HT1080 (cell line): ENCODE measurements around a stretch of chr12.

RAMPAGE:
- cytosol, long total RNA = no peak
- long total RNA = no peak
- nucleus, long total RNA = no peak
Observed at GRCh38 chr12:69332642-69333273, 15.4 kb upstream of the LYZ start.

GRCh38 chr12:69440028-69440366 is 30.2 kb upstream of the FRS2 start:
RAMPAGE:
- cytosol, long total RNA = no peak
- long total RNA = no peak
- nucleus, long total RNA = no peak

DNA sequence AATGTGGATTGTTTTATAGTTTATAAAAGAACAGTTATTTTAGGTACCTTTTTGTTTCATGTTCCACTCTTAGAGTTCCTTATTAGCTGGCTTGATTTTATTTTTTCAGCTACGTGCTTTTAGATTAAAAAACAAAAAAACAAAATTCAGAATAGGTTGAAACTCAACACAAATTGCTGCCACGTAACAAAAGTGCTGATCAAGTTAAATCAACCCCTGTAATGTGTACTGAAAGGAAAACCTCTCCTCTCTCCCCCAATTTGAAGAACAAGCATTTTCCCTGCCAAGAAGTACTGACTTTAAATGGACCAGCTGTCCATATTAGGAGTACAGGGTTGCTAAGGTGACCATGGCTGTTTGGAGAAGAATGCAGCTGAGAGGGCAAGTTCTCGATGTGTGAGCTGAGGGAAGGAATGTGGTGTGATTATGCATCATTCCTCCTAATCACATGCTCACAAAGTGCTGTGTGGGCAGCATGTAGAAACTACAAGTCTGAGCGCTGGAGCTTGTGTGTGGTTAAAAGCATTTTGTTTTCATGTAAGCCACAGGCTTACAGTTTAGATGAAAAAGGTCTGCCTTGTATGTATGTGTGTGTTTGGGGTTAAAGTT is 50.9 kb upstream of the CCT2 start:
RAMPAGE:
- cytosol, long total RNA = no peak
- long total RNA = no peak
- nucleus, long total RNA = no peak

DNA sequence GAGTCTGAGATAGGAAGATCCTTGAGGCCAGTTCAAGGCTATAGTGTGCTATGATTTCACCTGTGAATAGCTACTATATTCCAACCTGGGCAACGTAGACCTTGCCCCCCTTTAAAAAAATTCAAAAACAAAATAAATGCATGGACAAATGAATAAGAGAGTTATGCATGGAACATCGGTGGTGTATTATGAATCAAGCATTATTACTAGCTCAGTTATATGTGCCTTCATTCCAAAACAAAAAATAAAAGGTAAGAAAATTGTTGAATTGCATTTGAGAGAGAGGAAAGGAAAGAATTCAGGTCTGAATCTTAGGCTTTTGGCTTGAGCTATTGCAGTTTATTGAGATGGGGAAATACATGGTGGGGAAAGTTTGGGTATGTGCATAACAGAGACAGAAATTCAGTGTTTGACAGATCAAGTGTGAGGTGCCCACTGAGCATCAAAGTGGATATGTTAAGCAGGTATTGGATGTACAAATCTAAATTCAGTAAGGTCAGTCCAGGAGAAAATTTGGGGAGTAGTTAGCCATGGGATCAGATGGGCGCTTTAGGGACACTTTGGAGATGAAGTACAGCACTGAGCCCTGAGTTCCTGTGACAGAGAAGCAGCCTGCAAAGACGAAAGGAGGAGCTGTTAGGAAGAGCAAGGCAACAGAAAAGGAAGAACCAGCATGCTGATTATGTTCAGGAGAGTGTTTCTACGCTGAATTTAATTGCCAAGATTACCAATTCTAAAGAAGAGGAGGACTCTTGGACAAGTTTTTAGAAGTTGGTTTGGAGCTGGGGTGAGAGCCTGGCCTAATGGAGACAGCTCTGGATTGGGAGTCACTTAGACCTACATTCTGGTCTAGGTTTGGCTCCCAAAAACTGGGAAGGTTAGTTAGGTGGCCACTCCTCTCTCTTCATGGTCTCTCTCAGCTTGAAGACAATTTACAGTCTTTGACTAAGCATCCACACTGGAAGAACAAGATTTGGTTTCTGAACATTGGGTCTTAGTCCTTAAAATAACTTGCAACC is 5.7 kb upstream of the MYRFL start:
RAMPAGE:
- cytosol, long total RNA = no peak
- long total RNA = no peak
- nucleus, long total RNA = no peak

DNA sequence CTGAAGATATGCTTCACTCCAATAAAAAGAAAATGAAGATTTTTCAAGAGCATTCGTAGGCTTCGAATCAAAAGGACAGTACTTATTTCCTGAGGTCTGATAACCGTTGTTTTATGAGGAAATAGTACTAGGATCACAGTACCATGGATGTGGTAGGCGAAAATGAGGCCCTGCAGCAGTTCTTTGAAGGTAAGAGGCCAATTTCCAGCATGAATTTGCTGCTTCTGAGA is 263 bp downstream of the MYRFL start:
RAMPAGE:
- cytosol, long total RNA = no peak
- long total RNA = no peak
- nucleus, long total RNA = no peak

RAMPAGE:
- cytosol, long total RNA = no peak
- long total RNA = no peak
- nucleus, long total RNA = no peak
Observed at GRCh38 chr12:69935435-69936033, 110.5 kb downstream of the MYRFL start.

GRCh38 chr12:69966821-69967393 is 141.9 kb downstream of the MYRFL start:
RAMPAGE:
- cytosol, long total RNA = no peak
- long total RNA = no peak
- nucleus, long total RNA = no peak

DNA sequence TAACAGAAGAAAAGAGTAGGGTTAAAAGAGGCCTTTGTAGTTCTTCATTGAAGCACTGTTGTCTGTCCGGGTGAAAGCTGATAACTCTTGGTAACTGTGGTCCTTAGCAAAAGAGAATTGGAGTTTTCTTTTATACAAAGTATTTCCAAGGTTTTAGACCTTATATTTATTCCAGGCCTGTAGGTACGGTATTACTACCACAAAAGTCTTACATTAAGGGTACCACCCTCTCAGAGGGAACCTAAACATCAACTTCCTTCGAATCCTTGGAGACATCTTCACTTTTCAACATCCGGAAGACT is 1.1 kb downstream of the CNOT2 start:
RAMPAGE:
- cytosol, long total RNA = no peak
- long total RNA = no peak
- nucleus, long total RNA = no peak

DNA sequence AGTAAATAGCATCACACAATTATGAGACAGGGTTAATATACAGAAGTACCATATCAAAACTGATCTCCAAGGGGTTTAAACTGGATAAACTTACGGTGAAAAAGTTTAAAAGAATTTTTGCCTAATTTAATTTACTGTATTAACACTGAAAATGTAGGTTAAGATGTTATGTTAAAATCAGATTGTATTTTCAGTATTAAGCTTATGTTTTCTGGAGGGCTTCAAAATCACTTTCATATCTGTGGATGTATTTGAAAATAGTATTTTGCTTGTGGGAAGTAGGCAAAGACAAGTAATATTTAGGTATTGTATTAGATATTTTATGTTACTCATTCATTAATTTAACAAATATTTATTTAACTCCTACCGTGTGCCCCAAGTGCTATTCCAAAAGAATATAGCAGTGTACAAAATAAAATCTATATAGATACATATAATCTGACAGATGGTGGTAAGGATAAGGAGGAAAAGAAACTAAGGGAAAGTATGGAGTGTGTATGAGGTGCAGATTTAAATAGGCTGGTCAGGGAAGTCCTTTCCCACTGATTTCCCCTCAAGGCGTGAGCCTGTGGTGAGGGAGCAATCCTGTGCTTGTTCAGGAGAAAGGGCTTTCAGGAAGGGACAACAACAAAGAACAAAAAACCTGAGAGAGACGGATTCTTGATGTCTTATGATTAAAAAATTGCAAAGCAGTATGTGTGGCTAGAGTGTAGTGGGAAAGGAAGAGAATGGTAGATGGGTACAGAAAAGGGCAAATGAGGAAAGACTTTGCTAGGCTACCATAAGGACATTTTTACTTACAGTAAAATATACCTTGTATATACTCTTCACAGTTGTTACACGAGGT is 15.2 kb downstream of the CNOT2 start:
RAMPAGE:
- cytosol, long total RNA = no peak
- long total RNA = no peak
- nucleus, long total RNA = no peak

RAMPAGE:
- cytosol, long total RNA = no peak
- long total RNA = no peak
- nucleus, long total RNA = no peak
Observed at GRCh38 chr12:70367052-70367351, 912 bp downstream of the KCNMB4 start.

GRCh38 chr12:70550020-70550597 is 87.1 kb downstream of the PTPRB start:
RAMPAGE:
- cytosol, long total RNA = no peak
- long total RNA = no peak
- nucleus, long total RNA = no peak

DNA sequence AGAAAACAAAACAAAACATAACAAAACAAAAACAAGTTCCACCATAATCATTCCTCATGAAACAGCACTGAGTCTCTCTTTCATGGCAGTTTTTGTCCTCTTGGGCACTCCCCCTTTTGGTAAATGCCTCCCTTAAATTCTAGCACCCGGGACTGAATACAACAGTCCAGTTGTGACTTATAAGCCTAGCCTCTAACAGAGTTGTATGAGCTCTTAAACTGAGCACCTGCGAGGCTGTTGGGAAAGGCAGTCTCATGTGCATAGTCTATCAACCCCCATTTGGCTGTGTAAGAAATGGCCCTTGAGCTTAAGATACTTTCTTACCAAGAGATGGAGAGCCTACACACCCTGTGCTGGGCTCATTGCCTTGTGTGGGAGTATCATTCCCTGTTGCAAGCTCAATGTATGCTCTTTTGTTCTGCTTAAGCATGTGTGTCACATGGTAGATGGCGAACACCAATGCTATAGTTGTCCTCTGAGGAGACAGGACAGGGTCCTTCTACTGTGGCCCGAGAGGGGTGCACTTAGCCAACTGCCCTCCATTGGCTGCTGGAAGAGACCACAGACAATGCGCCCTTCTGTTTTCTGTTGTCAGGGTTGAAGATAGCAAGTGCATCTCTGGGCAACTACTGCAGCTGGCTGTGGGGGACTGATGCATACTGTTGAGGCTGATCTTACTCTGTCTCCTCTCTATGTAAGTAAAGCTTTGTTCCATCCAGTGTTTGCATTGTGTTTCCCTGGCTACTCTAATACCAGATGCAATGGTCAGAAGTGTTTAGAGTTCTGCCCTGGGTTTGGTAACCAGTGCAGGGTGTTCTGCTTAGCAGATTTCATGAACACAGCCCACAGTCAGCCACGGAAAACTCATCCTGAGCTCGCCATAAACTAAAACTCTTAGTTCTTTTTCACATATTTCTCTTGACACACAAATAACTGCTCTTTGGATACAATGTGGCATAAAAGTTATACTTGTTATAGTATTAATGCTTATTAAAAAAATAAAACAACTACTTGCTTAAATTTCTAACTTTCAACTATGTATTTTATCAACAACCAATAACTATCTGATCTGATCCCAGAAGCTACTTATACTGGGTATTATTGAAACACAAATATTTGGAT is 79.5 kb downstream of the PTPRB start:
RAMPAGE:
- cytosol, long total RNA = no peak
- long total RNA = no peak
- nucleus, long total RNA = no peak

DNA sequence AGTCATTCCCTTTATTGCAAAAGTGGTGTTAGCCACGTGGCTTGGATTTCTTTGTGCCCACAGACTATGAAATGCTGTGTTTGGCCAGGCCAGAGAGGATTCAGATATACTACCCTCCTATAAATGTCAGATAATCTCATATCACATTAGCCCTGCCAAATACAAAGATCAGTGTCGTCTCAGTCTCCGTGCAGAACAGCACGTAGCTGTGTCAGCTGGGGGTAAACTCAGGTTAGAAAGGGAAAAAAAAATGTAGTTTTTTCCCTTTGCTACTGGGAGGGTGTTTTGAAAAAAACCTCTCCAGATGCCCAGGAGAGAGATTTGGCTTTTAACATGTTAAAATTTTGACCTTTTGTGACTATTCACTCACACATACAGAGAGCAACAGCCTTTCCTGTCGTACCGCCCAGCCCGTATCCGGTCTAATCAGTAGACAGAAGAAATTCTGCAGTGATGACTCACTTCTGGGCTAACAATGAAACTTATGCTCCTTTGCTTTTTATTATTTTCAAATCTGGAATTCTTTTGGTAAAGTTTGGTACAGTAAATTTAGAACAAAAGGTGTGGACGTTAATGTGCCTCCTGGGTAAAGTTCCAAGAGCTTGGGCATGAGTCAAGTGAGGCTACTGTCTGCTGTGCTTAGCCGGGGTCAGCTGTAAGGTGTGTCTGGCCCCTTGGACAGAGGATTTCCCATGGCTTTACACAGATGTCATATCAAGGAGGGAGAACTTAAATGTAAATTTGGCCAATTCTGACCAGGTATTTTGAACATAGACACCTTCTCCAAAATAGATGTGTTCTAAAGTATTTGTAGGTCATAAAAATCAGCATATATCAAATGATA is 8.6 kb upstream of the PTPRB start:
RAMPAGE:
- cytosol, long total RNA = no peak
- long total RNA = no peak
- nucleus, long total RNA = no peak

GRCh38 chr12:70718813-70719461 is 81.7 kb upstream of the PTPRB start:
RAMPAGE:
- cytosol, long total RNA = no peak
- long total RNA = no peak
- nucleus, long total RNA = no peak

DNA sequence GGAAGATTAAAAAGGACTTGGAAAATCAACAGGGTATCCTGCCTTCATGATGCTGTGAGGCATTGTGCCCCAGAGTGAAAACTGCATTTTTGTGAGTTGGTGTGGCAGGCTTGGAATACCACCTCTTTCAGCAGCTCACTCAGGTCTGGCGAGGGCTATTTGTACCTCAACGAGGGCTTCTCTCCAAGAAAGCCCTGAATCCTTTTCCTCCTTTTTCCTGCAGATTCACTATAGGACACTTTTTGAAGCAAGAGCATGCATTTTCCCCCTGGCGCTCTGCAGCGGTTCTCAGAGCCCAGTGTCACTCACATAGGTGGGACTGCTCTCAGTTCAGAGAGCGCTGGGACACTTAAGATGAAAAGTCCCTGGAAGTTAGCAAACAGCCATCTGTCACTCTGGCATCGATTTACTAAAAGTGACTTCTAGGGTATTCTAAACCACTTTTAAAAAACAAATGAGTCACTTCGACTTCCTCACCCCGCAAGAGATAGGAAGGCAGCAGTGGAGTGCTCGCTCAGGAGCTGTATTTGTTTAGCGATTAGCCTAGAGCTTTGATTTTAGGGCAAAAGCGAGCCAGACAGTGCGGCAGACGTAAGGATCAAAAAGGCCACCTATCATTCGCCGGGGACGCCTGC is 813 bp upstream of the LGR5 start:
RAMPAGE:
- cytosol, long total RNA = no peak
- long total RNA = no peak
- nucleus, long total RNA = no peak

GRCh38 chr12:71475175-71475633 is 35.6 kb downstream of the LGR5 start:
RAMPAGE:
- cytosol, long total RNA = no peak
- long total RNA = no peak
- nucleus, long total RNA = no peak

DNA sequence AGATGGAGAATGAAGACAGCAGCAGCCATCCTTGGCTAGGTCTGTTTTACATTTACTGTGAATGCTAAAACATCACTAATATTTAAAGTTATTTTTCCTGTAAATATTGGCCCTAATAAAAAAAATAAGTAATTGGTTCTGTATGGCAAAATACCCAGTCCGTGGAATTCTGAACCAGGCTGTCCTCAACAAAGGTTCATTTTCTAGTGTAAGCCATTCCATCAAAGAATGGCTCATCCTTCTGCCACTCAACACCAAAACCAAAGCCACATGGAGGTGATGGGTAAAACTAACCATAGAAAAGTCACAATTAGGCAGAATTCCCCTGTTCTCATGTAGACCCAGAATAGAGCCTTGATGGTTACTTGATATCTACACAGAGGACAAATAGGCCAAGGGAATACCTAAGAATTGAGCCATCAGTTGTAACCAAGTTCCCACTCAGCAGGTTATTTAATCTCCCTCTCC is 90.9 kb downstream of the LGR5 start:
RAMPAGE:
- cytosol, long total RNA = no peak
- long total RNA = no peak
- nucleus, long total RNA = no peak

DNA sequence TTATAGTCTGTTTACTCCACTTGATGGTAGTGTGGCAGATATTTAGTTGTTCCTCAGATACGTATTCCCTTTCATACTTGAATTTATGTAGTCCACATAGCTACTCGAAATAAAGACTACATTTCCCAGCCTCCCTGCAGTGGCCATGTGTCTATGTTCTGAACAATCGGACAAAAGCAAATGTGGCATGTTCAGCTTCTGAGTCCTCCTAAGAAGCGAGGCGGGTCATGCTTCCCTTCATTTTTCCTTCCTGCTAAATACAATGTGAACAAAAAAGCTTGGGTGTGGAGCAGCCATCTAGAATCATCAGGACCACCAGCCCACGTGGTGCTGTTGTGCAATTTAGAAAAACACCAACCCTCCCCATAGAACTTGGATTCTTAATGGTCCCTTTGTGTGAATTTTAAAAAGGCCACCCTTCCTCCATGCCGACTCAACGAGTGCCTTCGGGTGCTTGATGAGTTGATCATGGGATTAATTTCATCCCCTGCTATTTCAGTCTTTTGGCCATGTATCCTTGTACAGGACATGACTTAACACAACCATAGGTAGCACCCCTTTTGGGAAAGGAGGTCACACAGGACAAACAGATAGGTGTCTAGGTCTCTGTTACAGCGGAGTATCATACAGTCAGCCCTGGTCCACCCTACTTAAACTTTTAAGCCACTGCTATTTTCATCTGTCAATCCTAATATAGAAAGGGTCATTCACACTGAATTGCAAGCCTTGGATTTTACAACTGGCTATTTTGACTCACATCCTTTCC is 60.7 kb downstream of the ZFC3H1 start:
RAMPAGE:
- cytosol, long total RNA = no peak
- long total RNA = no peak
- nucleus, long total RNA = no peak

GRCh38 chr12:71636754-71637178 is 26.9 kb downstream of the ZFC3H1 start:
RAMPAGE:
- cytosol, long total RNA = no peak
- long total RNA = no peak
- nucleus, long total RNA = no peak

RAMPAGE:
- cytosol, long total RNA = no peak
- long total RNA = no peak
- nucleus, long total RNA = no peak
Observed at GRCh38 chr12:71650765-71651678, 12.6 kb downstream of the ZFC3H1 start.